Lower leg skin (tissue), 2 donors: ENCODE data around the genes SLC30A10 and HLX.

DNA sequence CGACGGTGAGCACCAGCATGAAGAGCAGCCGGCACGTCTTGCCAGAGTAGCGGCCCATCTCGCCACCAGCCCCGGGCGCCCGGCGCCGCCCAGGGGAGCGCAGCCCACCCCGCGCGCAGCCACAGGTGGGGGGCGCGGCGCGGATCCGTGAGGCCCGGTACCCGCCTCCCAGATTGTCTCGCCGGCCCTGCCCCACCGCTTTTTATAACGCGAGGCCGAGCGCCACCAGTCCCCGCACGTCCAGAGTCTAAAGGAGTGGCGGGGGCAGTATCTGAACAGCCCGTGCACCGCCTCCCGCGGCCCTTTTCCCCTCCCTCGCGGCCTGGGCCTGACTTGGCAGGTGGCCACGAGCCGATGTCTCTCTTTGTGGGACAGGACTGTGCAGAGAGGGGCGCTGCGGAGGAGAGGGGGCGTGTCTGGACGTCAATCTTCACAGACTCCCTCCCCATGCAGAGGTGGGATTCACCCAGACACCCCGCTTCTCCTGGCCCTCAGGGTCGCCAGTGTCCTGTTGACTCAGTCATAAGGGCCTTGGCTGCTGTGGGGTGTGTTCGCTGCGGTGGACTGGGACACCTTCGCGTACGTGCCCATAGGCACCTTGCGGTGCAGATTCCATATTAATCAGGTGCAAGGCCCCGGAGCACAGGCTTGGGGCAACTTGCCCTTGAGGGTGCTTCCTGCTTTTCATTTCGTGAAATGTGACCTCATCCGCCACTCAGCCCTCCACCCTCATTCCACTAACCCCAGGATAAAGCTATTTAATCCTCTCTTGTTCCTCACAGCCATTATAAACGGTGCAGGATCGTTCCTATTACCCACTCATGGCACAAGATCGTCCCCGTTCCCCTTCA is at the start of gene SLC30A10:
Gene SLC30A10, minus strand, starts transcription at position 175 of the 851 bp plus-strand sequence.
- PRO-cap = no peak
- RAMPAGE, long total RNA, 2 experiments = no peak in any of the 2 experiments

- PRO-cap = no peak
- RAMPAGE, long total RNA, 2 experiments = no peak in any of the 2 experiments
Observed at GRCh38 chr1:219931061-219931574, 2.8 kb upstream of the SLC30A10 start.

DNA sequence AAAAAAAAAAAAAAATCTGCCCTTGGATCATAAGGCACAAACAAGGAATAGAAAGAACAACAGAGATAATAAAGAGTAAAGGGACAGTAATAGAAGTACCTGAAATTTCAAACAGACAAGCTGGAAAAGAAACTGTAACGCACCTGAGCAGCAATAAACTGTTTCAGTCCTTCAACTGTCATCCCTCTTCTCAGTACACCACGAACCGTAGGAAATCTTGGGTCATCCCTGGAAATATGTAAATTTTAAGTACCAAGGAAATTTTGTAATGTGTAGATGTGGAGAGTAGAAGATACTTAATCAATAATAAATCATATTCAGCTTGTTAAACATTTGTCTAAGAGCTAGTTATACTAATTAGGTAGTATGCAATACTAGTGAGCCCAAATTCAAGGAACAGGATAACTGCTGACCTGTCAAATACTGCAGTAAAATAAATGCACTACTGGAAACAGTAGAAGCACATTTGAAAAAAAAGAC is 27.4 kb downstream of the EPRS1 start:
- PRO-cap = no peak
- RAMPAGE, long total RNA, 2 experiments = no peak in any of the 2 experiments

GRCh38 chr1:220093520-220093899 is 422 bp upstream of the IARS2 start:
- PRO-cap = no peak
- RAMPAGE, long total RNA, 2 experiments = no peak in any of the 2 experiments

- PRO-cap = no peak
- RAMPAGE, long total RNA, 2 experiments = no peak in any of the 2 experiments
Observed at GRCh38 chr1:220734401-220735029, 13.6 kb upstream of the MTARC2 start.

- PRO-cap = no peak
- RAMPAGE, long total RNA, 2 experiments = no peak in any of the 2 experiments
Observed at GRCh38 chr1:220749737-220750046, 1.6 kb downstream of the MTARC2 start.

GRCh38 chr1:220754674-220755466 is 6.7 kb downstream of the MTARC2 start:
- PRO-cap = no peak
- RAMPAGE, long total RNA, 2 experiments = no peak in any of the 2 experiments

- PRO-cap = no peak
- RAMPAGE, long total RNA, 2 experiments = no peak in any of the 2 experiments
Observed at GRCh38 chr1:220783285-220783873, 3.3 kb upstream of the MTARC1 start.

- PRO-cap = bidirectional peak, plus-strand start at chr1:220879401, minus-strand start at chr1:220879201; bidirectional peak, plus-strand start at chr1:220879725, minus-strand start at chr1:220879605; bidirectional peak, plus-strand start at chr1:220880125, minus-strand start at chr1:220879974
- RAMPAGE, long total RNA, 2 experiments = no peak in any of the 2 experiments
Observed at GRCh38 chr1:220879270-220880416, at the start of gene HLX. HLX (plus strand) TSS chr1:220879443.

DNA sequence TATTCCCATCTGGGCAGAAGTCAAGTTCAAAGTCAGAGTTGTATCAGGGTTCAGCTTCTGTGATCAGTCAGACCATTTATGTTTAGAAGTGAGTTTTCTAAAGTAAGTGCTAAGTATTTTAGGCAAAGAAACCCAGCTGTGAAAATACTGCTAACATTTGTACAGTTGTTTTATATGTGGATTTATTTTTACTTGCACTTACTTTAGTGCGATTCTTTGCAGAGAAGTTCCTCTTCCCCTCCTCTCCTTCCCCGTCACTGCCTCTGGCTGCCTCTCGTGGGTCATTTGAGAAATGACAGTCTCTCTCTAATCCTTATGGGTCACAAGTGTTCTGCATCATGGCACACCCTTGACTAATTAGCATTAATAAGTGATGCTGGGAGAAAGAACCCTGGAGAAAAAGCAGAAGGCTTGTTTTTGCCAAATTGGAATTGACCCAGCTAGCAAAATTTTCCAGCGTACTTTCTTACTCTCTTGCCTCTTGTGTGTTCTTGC is 301.3 kb downstream of the DUSP10 start:
- PRO-cap = no peak
- RAMPAGE, long total RNA, 2 experiments = no peak in any of the 2 experiments

GRCh38 chr1:221458487-221458851 is 283.4 kb downstream of the DUSP10 start:
- PRO-cap = no peak
- RAMPAGE, long total RNA, 2 experiments = no peak in any of the 2 experiments

DNA sequence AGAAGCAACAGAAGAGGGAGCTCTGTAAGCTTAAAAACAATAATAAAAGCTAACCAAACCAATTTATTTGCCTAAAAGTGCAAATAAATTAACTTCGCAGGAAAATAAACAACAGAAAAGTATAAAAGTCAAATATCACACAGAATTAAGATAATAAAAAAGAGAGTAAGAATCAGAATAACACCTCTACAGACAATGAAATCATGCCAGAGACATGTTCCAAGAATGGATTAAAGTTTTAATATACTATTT is 198.1 kb downstream of the DUSP10 start:
- PRO-cap = no peak
- RAMPAGE, long total RNA, 2 experiments = no peak in any of the 2 experiments

DNA sequence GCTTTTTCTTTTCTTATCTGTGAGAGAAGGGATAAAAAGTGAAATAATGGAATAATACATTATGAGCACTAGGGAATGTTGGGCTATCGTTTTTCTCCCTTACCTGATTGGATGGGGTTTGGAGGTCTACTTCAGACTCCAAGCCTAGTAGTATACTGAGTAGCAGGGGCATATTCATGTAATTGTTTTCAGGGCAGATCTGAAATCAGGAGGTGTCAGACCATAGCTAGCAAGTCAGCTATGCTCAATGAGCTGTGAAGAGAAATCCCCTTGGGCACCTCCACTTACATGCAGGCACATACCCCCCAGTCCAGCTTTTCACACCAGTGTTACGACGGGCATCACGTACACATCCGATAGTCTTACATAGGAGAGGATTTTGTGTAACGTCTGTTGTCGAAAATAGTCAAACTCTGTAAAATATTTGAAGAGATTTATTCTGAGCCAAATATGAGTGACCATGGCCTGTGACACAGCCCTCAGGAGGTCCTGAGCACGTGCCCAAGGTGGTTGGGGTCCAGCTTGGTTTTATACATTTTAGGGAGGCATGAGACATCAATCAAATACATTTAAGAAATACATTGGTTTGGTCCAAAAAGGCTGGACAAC is 1.9 kb upstream of the DUSP10 start:
- PRO-cap = no peak
- RAMPAGE, long total RNA, 2 experiments = no peak in any of the 2 experiments

- PRO-cap = no peak
- RAMPAGE, long total RNA, 2 experiments = no peak in any of the 2 experiments
Observed at GRCh38 chr1:221969260-221969751, 227.4 kb upstream of the DUSP10 start.

DNA sequence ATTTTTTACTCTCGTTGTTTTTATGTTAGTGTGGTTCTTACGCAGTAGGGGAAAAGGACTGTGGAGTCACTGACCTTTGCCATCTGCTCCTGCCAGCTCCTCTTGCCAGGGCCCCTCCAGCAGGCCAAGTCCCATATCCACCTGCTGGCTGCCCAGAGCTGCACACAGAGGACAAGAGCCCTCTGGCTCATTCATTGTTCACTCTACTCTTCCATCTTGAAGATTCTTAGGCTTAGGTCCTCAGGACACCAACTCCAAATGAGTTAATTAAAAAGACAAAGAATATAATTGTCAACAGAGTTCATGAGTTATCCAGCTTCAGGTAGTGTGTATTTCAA is 316.4 kb upstream of the DUSP10 start:
- PRO-cap = no peak
- RAMPAGE, long total RNA, 2 experiments = no peak in any of the 2 experiments

- PRO-cap = no peak
- RAMPAGE, long total RNA, 2 experiments = no peak in any of the 2 experiments
Observed at GRCh38 chr1:222521238-222521640, 26.7 kb downstream of the HHIPL2 start.

DNA sequence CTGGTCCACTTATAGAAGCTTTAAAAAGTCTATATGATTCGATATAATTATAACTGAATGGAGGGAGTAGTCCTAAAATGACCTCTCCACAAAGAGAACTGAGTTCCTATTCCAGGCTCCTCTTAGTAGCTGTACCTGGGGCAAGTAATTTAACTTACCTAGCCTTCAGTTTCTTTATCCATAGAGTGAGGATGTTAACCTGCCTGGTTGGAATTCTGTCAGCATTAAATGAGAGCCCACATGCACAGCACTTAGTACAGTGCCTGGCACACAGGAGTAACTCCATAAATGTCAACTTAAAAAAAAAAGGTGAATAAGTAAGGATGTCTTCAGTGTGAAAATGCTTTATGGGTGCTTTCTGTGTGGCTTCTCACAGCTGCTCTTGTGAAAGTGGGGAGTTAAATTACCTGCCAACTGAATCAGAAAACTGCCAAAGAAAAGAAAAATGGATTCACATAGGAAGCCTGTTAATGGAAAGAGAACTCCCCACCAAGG is 23.1 kb downstream of the HHIPL2 start:
- PRO-cap = no peak
- RAMPAGE, long total RNA, 2 experiments = no peak in any of the 2 experiments

GRCh38 chr1:222622753-222623000 is 4.8 kb downstream of the MIA3 start:
- PRO-cap = no peak
- RAMPAGE, long total RNA, 2 experiments = no peak in any of the 2 experiments

DNA sequence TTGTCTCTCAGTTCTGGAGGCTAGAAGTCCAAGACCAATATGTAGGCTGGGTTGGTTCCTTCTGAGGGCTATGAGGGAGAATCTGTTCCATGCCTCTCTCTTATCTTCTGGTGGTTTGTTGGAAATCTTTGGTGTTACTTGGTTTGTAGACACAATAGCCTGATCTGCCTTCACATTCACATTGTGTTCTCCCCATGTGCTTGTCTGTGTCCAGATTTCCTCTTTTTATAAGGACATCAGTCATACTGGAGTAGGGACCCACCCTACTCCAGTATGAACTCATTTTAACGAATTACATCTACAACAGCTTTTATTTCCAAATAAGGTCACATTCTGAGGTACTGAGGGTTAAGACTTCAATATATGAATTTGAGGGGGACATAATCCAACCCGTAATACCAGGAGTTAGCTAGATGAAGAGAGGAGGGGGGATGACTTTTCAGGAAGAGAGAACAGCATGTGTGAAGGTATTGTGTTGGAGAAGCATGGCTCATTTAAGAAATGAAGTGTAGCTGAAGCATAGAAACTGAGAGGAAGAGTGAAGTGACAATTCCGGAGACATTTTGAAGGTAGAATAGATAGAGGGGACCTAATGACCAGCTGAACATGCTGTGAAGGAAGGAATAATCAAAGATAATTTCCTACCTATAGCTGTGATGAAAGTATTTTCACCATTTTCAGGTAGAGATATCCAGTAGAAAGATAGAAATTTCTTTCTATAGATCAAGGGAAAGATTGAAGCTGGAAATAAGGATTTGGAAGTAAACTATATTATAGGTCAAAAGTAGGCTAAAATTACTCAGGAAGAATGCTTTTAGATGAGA is 76.1 kb downstream of the DISP1 start:
- PRO-cap = no peak
- RAMPAGE, long total RNA, 2 experiments = no peak in any of the 2 experiments

DNA sequence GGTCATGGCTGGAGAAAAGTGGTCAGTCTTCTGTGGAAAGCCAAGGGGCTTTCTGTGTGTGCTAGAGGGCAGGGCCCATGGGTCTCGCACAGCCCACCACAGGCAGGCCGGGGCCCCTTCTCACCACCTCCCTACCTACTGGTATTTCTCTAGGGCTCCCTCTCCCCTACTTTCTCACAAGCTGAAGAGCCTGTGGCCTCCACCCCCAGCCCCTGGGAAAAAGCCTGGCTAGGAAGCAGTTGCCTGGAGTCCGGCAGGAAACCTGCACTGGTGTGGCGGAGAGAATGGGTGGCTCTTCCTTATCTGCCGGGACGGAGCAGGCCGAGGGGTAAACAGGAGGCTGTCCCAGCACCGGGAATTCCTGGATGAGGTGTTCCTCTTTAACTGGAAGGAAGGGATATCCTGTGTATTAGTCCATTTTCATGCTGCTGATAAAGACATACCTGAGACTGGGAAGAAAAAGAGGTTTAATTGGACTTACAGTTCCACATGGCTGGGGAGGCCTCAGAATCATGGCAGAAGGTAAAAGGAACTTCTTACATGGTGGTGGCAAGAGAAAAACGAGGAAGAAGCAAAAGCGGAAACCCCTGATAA is 125.7 kb downstream of the TLR5 start:
- PRO-cap = no peak
- RAMPAGE, long total RNA, 2 experiments = no peak in any of the 2 experiments